H7 (cell line): ENCODE measurements around a stretch of chr1.

- RAMPAGE, long total RNA: no peak
These were observed 176.9 kb downstream of the ZP4 start for GRCh38 chr1:237713813-237714206.

GRCh38 chr1:238062115-238062744 lies 171.5 kb upstream of the ZP4 start:
- RAMPAGE, long total RNA: no peak

DNA sequence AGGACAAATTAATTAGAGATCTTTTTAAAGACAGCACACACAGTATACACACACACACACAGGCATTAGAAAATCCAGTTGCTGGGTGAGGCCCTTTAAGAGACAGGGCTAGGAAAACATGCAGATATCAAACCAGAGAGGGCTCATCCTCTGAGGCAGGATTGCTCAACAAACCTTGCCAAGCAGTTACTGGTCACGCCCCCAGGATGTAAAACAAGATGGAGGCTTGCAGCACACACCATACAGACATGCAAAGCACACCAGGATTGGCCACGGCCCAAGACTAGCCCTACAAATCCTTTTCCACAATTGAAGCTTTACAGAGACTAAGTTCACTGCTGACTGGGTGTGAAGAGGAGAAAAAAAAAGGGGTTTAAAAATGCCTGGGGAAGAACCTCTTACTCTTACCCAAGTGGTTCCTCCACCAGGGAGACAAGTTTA lies 594.3 kb upstream of the ZP4 start:
- RAMPAGE, long total RNA: no peak

- RAMPAGE, long total RNA: no peak
These were observed 70.8 kb upstream of the CHRM3 start for GRCh38 chr1:239315468-239316082.

- RAMPAGE, long total RNA: no peak
These were observed 3.4 kb downstream of the CHRM3 start for GRCh38 chr1:239389756-239390124.

DNA sequence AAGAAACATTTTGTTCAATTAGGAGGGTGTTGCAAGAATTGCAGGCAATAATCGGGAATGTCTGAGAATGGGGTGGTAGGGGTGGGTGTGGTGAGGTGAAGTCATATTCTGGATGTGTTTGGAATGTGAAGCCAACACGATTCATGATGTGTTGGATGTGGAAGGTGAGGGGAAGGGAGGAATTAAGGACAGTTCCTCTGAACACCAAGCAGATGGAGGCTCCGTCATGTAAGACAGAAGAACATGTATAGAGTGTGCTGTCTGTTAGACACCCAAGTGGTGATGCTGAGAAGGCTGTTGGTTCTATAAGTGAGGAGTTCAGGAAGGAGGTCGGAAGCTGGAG lies 193.4 kb downstream of the FMN2 start:
- RAMPAGE, long total RNA: no peak

DNA sequence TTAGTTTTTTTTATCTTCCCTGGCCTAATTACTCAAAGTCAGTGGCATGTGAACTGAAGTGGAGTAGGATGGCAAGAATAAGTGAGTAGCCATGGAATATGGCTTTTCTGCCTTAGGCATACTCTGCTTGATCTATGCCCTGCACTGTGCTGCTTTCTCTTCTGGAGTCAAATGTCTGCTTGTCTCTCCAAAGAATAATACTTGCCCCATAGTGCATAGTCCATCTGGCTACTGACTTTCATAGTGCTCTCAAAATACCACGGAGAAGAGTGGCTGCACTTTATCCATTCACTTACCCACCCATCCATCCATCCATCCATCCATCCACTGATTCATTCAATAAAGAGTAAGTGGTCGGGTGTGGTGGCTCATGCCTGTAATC lies 13.3 kb downstream of the GREM2 start:
- RAMPAGE, long total RNA: no peak

- RAMPAGE, long total RNA: no peak
These were observed 791 bp upstream of the GREM2 start for GRCh38 chr1:240612809-240613083.

DNA sequence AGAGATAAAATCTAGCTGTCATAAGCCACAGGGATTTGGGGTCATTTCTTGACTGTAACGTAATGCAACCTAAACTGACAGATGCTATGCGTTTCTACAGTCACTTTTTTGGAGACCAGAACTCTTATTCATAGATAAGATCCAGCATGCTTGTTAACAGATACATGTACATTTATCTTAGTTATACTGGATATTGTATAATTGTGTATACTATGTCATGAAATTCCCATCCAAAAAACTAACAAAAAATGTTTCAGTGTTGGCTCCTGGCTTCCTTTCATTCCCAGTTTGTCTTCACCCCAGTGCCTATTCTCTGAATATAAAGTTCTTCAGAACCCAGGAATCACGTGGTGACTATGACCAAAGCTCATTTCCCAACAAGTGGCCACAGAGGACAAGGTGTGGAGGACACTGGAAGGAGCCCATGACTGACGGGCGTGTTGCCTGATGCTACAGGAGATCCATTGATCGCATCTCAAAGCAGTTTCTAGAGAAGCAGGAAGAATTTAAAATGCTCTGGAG lies 7.3 kb upstream of the GREM2 start:
- RAMPAGE, long total RNA: no peak

- RAMPAGE, long total RNA: no peak
These were observed 89.9 kb downstream of the RGS7 start for GRCh38 chr1:241267087-241267432.

GRCh38 chr1:241533274-241534248 lies 1.4 kb downstream of the KMO start:
- RAMPAGE, long total RNA: no peak

DNA sequence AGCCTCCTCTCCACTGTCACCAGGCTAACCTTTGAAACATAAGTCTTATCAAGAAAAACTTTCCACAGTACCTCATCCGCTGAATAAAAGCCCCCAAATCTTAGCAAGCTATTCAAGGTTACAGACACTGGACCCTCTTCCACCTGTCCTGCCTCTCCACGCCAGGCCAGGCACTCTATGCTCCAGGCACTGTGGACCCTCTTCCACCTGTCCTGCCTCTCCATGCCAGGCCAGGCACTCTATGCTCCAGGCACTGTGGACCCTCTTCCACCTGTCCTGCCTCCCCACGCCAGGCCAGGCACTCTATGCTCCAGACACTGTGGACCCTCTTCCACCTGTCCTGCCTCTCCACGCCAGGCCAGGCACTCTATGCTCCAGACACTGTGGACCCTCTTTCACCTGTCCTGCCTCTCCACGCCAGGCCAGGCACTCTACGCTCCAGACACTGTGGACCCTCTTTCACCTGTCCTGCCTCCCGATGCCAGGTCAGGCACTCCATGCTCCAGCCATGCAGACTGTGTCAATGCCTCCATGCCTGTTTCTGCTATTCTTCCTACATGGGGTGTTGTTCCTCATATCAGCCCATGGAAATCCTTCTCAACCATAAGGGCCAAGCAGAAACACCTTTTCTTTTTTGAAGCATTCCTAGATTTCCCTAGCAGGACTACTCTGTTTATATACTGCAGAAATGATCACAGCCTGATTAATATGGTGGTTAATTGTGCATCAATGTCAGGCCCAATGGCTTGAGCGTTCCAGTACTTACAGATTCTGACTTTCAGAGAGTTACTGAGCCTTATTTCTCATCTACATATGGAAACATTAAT lies 16.1 kb downstream of the CHML start:
- RAMPAGE, long total RNA: no peak

DNA sequence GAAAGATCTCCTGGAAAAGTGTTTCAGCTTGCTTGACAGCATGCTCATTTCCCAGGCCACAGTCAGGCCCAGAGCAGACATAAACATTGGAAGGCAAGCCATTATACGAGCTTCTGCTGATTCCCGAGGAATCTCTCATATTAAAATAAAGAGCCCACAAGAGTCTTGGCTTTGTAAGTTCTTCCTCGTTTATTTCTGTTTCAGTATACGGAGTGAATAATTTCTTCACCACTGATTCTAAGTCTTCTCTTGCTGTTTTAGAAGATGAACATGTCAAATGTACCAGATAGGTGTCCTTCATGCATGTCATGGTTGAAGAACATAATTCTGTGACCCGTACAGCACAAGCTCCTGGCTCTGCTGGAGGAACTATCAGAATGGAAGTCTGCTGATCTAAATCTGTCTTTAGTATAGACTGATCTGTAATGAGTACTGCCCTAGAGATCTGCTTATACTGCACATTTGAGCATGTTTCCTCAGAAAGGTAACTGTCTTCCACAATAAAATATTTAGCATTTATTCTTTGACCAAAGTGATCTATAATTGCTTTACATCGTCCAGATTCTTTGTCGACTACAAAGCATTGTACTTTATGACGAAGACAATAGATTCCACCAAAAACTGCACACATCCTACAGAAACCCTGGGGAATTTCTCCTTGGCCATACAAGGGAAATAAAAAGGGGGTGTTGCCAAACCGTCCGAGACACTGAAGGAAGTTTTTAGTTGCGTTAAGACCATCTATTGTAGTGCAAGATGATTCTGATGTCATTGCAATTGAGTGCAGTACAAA lies 6.0 kb downstream of the CHML start:
- RAMPAGE, long total RNA: no peak

GRCh38 chr1:241640796-241641681 lies 870 bp upstream of the CHML start:
- RAMPAGE, long total RNA: no peak

- RAMPAGE, long total RNA: no peak
These were observed 25.2 kb downstream of the WDR64 start for GRCh38 chr1:241677124-241677828.

GRCh38 chr1:241748958-241749601 lies 97.0 kb downstream of the WDR64 start:
- RAMPAGE, long total RNA: no peak

GRCh38 chr1:242098976-242099310 lies 100.0 kb upstream of the MAP1LC3C start:
- RAMPAGE, long total RNA: no peak

DNA sequence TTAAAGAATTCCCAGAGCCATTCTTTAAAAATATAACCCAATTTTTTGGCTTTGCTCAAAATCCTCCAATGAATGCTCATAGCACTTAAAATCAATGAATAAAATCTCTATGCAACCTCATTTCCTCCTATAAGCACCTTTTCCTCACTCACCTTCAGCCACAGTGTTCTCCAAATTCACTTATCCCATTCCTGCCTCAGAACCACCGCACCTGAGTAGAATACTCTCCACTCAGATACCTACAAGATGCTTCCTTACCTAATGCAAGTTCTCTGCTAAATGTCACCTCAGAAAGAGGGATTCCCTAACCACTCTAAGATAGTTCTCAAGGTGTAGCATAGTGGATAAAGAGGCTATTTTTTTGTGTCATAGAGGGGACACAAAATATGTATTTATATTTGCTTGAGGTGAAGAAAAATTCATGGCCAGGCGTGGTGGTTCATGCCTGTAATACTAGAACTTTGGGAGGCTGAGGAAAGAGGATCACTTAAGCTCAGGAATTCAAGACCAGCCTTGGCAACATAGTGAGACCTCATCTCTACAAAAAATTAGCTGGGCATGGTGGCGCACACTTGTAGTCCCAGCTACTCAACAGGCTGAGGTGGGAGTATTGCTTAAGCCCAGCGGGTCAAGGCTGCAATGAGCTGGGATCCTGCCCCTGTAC lies 6.2 kb downstream of the CEP170 start:
- RAMPAGE, long total RNA: no peak

DNA sequence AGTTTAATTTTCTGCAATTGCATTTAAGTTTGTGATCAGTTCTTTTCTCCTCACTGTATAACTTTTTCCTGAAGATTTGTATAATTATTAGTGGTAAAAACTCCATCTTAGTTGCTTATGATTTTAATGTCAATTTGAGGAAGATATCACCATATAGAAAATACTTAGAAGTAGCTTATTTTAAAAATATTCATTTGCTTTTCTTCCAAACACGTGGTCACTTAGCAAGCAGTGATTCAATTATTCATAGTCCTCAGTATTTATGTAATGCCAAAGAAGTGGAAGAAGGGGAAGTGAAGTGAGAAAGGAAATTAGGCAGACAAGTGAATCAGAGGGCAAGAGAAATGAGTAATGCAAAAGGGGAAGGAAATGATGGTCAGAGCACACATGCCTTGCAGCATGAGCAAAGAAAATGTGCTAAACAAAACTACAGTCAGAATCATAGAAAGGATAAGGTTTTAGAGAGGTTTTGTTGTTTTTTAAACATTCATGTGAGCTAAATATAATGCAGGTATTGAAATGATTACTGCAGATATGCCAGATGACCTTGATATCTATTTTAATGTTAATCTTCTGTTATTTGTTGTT lies 31.8 kb downstream of the SDCCAG8 start:
- RAMPAGE, long total RNA: no peak

- RAMPAGE, long total RNA: no peak
These were observed 89.4 kb downstream of the SDCCAG8 start for GRCh38 chr1:243345064-243345774.